Urinary bladder (tissue), 3 donors: ENCODE data around the gene TICAM1.

DNA sequence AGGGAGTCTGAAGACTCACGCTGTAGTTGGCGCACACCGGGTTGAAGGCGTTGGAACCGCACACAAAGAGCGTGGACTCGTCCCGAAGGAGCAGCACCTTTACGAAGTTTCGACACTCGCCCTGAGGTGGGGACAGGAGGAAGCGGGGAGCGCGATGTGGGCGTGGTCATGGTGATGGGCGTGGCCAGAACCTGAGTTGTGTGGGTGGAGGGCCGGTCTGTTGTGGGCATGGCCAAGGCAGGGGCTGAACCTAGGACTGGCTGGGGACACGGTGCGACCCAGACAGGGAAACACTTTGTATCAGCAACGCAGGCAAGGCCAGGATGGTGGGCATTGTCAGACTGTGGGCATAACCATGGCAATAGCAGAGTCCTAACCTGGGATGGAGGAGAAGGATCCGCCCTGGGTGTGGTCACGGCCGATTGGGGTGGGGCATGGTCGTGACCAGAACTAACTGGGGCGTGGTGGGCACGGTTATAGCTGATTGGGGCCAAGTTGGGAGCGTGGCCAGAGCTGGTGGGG, 3.5 kb downstream of the SEMA6B start:
- PRO-cap = no peak
- RAMPAGE, long total RNA = no peak

- PRO-cap = no peak
- RAMPAGE, long total RNA = no peak
Observed at GRCh38 chr19:4558225-4558871, 1.1 kb downstream of the SEMA6B start.

DNA sequence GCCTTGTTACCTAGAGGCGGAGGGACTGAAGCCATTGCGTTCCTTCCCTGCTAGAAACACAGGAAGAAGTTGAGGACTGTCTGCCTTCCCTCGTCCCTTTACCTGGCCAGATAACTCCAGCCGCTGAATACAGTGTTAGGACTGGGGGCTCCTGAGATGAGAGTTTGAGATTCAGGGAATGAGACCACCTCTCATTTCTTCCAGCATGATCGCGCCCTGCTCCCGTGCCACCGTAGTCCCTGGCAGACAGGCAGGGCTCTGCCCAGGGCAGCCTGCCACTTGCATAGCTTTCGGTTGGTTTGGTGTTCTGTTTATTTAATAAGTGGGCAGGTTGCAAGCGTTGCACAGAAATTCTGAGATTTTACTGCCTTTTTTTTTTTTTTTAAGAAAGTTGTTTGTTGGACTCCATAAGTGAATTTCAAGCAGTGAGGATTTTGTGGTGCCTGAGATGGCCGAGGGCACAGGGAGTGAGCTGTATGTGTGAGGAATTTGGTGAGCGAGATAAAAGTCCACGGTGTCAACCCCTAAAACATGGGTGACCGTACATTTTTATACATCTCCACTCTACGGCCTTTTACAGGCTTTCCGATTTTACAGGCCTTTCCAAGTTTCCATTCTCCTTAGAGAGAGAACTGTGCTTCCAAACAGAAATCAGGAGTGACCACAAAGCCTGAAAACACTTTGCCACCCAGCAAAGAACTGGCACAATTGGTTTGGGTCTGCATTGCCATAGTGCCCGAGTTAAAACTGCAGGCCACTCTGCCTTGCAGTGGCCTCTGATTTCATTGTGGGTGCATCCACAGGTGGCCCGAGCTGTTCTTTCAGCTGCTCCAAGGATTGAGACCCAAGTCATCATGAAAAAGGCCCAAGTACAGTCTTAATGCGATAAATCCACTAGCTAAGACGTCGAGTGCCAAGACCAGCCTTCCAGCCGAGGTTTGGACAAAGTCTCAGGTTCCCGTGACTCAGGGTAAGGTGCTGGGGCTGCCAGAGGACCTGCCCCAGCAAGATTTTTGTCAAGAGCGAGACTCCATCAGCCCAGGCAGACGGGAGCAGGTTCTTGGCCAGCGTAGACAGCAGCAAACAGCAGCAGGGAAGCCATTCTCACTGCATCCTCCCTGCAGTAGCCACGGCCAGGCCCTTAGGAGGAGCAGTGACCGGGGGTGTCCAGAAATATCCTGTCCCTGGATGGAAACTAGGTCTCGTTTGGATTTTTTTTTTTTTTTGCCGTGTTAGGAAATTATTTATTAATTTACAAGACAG, 3.1 kb downstream of the FEM1A start:
- PRO-cap = no peak
- RAMPAGE, long total RNA = no peak

GRCh38 chr19:4831009-4832105, at the start of gene TICAM1:
TSS of gene TICAM1 (minus strand) at chr19:4831712.
- PRO-cap = bidirectional peak, plus-strand start at chr19:4831874, minus-strand start at chr19:4831732
- RAMPAGE, long total RNA = no peak

GRCh38 chr19:4972400-4973386, 3.8 kb downstream of the KDM4B start:
- PRO-cap = no peak
- RAMPAGE, long total RNA = no peak

GRCh38 chr19:5114618-5114892, 145.6 kb downstream of the KDM4B start:
- PRO-cap = no peak
- RAMPAGE, long total RNA = no peak

GRCh38 chr19:5147848-5148731, 179.2 kb downstream of the KDM4B start:
- PRO-cap = no peak
- RAMPAGE, long total RNA = no peak

DNA sequence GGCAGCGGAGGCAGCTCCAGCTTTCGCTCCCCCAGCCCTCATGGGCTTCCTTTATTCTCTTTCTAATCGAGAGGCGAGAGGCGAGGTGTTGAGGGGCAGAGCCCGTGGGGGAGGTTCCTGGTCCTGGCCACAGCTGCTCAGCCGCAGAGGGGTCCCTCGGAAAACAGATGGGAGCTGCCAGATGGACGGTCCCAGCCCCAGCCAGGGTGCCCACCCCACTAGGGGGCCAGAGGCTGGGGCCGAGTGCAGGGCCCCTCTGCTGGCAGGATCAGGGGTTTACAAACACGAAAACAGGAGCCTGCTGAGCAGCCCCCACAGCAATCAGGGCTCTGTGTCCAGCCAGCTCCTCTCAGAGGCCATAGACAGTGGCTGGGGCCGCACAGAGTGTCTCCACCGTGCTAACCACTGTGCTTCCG, 182.0 kb downstream of the KDM4B start:
- PRO-cap = no peak
- RAMPAGE, long total RNA = no peak

GRCh38 chr19:5193256-5193908, 147.2 kb downstream of the PTPRS start:
- PRO-cap = no peak
- RAMPAGE, long total RNA = no peak

- PRO-cap = no peak
- RAMPAGE, long total RNA = no peak
Observed at GRCh38 chr19:5205644-5206701, 134.6 kb downstream of the PTPRS start.

DNA sequence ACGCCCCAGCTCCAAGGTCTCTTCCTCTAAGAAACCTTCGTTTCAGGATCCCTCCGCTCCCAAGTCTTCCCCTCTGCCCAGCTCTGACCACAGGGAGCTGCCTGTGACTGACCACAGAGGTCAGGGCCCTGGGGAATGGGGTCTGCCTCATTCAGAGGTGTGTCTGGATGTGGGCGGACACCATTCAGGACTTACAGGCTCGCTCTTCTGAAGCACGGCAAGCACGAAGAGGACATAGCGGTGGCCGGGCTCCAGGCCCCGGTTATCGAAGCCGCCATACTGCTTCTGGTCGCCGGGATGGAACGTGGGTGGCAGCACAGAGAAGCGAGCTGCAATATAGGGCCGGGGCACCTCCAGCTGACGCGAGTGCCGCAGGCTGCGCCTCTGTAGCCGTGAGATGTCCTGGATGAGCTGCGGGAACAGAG, 120.9 kb downstream of the PTPRS start:
- PRO-cap = no peak
- RAMPAGE, long total RNA = no peak

GRCh38 chr19:5220822-5221473, 119.7 kb downstream of the PTPRS start:
- PRO-cap = no peak
- RAMPAGE, long total RNA = no peak

- PRO-cap = no peak
- RAMPAGE, long total RNA = no peak
Observed at GRCh38 chr19:5273232-5273646, 67.4 kb downstream of the PTPRS start.

GRCh38 chr19:5292686-5293101, 47.9 kb downstream of the PTPRS start:
- PRO-cap = bidirectional peak, plus-strand start at chr19:5292943, minus-strand start at chr19:5292779
- RAMPAGE, long total RNA = start-site peak on the minus strand at chr19:5292779-5292832, 11 and 6 reads in 2 replicates

- PRO-cap = no peak
- RAMPAGE, long total RNA = no peak
Observed at GRCh38 chr19:5567497-5568353, 54.9 kb downstream of the SAFB2 start.

- PRO-cap = no peak
- RAMPAGE, long total RNA = no peak
Observed at GRCh38 chr19:5577511-5578296, 44.9 kb downstream of the SAFB2 start.

- PRO-cap = unidirectional peak, minus-strand start at chr19:5623537
- RAMPAGE, long total RNA = no peak
Observed at GRCh38 chr19:5623425-5623563, 411 bp downstream of the SAFB start.

- PRO-cap = no peak
- RAMPAGE, long total RNA = no peak
Observed at GRCh38 chr19:5623564-5623661, 530 bp downstream of the SAFB start.

GRCh38 chr19:5686226-5687551, 3.4 kb upstream of the RPL36 start:
- PRO-cap = bidirectional peak, plus-strand start at chr19:5686884, minus-strand start at chr19:5686740; bidirectional peak, plus-strand start at chr19:5687291, minus-strand start at chr19:5687102
- RAMPAGE, long total RNA = no peak

DNA sequence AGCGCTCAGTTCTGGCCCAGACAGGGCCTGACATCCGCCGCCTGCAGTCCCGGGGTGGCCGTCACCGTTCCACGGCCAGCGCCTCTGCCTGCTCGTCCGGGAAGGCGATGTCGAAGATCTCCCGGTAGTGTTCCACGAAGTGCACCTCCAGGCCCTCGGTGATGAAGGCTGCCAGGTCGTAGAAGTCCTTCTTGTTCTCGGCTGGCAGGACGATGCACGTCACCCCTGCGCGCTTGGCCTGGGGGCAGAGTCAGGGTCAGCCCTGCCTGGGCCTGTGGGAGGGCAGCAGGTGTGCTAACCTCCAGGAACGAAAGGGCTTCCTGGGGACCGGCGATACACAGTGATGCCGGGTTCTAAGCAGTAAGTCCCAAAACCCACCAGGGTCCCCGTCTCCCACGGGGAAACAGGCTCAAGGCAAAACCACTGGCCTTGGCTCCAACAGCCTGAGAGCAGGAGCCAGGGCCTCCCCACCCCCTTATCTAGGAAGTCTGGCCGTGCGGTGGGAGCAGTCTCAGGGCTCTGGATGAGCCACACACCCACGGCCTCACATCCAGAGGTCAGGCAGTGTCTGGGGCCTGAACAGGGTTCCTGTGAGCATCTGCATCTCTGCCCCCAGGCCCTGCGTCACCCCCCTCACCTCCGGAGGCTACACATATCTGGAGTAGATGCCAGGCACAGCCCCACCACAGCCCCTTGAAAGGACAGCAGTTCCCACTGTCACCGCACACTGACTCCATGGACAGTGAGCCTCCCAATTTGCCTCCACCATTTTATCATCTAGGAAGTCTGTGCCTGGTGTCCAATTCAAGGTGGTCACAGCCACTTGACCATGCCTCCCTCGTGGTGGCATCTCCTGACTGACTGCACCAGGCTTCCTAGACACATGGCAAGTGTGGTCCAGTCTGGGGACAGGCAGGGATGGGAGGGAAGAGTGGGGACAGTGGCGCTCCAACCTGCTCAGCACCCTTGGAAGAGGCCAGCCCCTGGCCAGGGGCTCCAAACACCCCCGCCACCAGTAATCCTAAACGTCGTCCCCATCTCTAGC, 2.2 kb downstream of the RPL36 start:
- PRO-cap = no peak
- RAMPAGE, long total RNA = no peak